Choroid plexus epithelial cell (primary cell): ENCODE measurements around the genes CYP4F22, CYP4F8, CYP4F3 and RAB8A.

DNA sequence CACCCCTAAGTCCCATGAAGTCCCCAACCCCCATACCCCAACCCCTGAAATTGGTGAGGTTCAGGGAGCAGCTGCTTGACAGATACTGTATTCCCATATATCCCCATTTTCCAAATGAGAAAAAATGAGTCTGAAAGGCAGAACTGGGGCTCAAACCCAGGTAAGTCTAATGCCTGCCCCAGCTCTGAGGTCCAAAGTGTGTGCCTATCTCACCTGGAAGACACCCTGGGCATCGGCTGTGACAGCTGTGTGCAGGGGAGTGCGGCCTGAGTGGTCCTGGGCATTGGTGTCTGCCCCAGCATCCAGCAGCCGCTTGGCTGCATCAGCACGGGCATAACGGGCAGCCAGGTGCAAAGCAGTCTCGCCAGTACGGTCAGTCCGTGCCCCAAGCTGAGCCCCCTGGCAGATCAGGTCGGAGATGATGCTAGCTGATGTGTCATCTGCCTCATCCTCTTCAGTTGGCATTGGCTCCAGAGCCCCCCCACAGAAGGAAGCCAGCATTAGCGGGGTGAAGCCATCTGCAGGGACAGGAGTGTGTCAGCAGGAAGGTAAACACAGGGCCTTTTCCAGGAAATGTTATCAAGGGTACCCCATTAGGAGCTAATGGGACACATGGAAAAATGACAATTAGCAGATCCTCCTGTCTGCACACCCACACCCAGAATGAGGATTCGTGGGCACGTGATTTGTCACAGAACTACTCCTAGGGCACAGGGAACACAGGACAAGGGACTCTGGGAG lies 35.1 kb downstream of the NOTCH3 start:
- RRBS: no CpG with 5 or more reads among the region's 12 CpGs

DNA sequence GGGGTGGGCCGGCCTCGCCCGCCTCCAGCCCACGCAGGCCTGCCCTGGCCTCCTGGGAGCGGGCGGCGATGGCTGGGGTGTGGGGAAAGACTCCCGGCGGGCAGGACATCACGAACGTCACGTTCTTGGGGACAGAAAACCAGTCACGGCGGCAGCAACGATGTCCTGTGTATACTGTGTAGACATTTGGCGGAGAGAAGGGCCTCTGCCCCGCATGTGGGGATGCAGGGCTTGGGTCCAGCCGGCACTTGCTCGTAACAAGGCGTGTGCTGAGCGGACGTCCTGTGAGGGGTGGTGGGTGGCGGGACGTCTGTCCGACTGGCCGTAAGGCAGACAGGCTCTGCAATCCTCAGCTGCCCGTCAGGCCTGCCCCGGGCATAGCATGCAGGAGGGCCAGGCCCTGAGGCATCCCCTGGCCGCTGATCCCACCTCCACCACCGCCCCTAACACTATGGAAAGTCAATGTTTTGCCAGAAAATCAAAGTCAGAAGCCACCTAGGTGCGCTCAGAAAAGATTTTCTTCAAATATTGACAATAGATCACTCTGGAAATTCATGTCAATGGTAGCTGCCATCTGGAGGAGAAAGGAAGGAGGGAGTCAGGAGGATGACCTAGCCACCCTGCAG lies 5.7 kb upstream of the EPHX3 start:
- RRBS: no CpG with 5 or more reads among the region's 31 CpGs

- RRBS: no CpG with 5 or more reads among the region's 5 CpGs
Measured at GRCh38 chr19:15265781-15266057, 33.5 kb upstream of the EPHX3 start.

DNA sequence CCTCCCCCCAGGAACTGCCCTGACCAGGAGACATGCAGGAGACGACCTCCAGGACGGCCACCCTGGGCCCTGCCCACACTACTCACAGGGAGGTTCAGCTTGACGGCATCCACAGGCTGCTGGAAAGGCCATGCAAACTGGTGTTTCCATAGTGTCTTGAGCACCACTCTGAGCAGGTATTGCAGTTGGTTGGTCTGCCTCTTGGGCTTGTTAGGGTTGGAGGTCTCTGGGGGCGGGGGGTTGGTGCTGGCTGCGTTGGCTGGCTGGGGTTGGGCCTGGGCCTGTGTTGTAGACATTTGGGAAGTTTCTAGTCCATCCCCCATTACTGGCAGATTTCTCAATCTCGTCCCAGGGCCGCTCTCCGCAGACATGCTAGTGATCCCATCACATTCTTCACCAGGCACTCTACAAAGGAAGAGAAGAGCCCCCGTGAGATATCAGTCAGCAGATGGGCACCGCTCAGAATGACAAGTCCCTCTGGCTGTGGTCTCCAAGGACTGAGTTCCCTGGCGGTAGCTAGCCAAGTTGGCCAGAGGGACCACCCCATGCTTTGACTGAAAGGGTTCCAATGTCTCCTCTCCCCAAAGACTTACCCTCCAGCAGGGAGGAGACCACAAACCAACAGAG lies 40.6 kb upstream of the EPHX3 start:
- RRBS: no CpG with 5 or more reads among the region's 11 CpGs

- RRBS: no CpG with 5 or more reads among the region's 10 CpGs
Measured at GRCh38 chr19:15276237-15276994, 44.2 kb upstream of the EPHX3 start.

GRCh38 chr19:15295162-15295683 lies 37.1 kb downstream of the BRD4 start:
- RRBS: no CpG with 5 or more reads among the region's 7 CpGs

DNA sequence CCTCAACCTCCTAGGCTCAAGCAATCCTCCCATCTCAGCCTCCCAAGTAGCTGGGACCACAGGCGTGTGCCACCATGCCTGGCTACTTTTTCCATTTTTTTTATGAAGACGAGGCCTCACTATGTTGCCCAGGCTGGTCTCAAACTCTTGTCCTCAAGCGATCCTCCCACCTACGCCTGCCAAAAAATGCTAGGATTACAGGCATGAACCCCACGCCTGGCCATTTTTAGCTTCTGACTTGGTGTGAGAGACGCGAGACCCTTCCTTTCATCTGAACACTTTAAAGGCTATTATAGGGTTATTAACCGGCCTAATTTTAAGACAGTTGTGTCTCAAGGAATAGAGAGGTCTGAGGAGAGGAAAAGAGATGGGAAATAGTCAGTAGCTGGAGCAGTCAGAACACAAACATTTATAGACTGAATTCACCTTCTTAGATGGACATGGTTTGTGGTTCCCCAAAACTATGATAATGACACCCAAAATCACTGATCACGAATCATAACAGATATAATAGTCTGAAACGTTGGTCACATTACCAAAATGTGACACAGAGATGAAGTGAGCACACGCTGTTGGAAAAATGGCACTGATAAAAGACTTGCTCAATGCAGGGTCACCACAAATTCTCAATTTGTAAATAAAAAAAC lies 25.9 kb downstream of the BRD4 start:
- RRBS: no CpG with 5 or more reads among the region's 11 CpGs

DNA sequence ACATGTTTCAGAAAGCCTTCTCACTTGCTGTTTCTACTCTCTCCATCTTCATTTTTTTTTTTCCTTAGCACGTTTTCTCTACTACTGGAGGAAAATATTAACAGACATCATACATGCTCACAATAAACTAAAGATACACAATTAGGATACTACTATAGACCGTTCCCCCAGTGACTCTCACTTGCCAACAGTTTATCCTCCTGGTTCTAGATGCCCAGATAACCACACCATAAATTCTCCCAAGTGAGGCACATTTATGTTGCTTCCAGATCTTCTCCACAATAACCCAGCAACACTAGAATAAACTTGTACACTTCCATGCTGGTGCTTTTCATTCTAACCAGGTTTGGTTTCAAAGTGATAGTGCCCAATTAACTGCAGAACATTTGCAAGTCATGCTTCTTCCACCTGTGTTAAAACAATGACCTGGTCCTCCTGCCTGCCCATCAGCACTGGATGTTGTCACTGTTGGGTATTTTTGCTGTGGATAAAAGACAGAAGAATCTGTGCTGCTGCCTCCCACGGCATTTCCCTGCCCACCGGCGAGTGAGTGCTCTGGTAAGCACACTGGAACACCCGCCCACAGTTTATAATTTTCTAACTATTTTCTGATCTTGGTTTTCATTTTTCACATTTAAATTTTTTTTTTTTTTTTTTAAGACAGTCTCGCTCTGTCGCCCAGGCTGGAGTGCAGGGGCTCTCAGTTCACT lies 2.1 kb upstream of the AKAP8 start:
- RRBS: no CpG with 5 or more reads among the region's 8 CpGs

- RRBS: no CpG with 5 or more reads among the region's 12 CpGs
Measured at GRCh38 chr19:15421130-15421734, 2.4 kb upstream of the AKAP8L start.

GRCh38 chr19:15421870-15422668 lies 3.3 kb upstream of the AKAP8L start:
- RRBS: no CpG with 5 or more reads among the region's 22 CpGs

DNA sequence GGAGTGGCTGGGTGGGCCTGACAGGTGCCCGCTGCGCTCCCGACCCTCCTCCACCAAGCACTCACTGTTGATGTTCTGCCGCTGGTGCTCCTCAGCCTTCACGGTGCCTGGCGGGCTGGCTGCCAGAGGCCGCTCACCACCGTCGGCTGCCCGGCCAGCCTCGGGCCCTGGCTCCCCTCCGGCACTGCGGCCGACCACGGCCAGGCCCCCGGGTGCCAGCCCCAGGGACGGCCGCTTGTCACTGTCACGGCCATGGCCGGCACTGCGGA lies 5.7 kb upstream of the AKAP8L start:
- RRBS: 98% methylated on average over 5 of the region's 21 CpGs

DNA sequence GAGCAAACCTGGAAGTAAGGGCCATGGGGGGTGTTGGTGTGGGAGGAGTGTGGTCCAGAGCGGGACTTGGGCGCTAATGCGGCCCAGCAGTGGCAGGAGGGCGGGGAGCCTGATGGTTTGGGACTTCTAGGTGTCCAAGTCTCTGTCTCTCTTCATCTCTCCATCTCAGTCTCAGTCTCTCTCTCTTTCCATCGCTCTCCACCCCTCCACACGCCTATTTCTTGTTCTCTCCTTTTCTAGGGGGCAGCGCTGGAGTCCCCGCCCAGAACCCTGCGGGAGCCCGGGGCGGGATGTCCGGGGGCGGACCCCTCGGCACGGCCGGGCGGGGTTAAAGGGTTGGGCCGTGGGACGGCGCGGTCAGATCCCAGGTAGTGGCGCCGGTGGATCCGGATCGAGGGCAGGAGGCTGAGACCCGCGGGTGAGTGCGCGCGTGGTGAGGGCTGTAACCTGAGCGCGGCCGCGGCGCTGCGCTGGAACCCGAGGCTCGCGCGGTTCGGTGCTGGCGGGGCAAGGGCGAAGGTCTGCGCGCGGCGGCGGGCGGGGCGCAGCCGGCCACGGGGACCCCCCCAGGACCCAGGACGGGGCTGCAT lies at the start of gene CYP4F22:
Gene CYP4F22 (plus strand): TSS at position 360 of the 590 bp plus-strand sequence.
- RRBS: 2% methylated on average over 11 of the region's 53 CpGs

- RRBS: no CpG with 5 or more reads among the region's 4 CpGs
Measured at GRCh38 chr19:15614934-15615571, at the start of gene CYP4F8. Gene CYP4F8, plus strand, starts transcription at chr19:15615218.

- RRBS: no CpG with 5 or more reads among the region's 19 CpGs
Measured at GRCh38 chr19:15640447-15641782, at the start of gene CYP4F3. Gene CYP4F3, plus strand, starts transcription at chr19:15640897.

DNA sequence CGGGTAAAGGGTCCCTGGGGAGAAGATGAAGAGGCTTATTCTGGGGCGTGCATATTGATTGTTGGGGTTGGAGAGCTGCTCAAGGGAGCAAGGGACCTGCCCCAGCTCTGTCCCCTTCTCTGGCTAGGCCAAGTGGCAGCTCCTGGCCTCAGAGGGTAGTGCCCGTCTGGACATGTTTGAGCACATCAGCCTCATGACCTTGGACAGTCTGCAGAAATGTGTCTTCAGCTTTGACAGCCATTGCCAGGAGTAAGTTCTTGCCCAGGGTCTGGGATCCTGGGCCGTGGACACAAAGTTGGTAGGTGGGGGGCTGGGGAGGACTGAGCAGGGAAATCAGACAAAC lies 8.3 kb downstream of the CYP4F3 start:
- RRBS: no CpG with 5 or more reads among the region's 4 CpGs

DNA sequence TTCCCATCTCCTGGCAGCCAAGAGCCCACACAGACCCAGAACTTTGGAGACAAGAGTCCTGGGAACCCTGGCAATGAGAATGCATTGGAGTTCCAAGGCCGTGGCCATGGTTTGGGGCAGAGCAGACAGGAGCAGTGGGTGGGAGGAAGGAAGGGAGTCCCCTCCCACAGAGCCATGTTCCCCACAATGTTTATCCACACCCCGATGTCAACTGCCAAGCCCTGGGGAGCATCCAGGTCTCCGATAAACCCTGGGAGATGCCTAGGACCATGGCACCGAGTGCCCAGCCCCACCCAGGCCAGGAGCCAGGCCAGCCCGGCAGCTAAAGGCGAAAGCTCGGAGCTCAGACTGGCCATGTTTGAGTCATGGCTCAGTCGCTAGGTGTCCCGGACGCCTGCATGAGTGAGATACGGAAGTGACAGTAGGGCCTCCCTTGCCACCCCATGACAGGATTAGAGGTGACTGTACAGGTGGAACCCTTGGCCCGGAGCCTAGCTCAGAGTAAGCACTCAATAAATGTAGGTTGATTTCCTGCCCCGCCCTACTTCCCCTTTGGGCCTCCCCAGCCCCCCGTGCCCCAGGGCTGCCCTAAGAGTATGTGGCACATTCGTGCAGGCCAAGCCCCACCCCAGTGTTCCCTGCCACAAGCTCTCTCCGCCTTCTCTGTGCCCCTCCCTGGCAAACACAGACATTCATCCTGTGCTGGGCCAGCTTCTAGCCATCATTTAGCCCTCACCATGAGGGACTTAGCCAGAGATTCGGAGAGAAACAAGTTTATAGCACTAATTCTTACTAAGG lies 5.9 kb upstream of the TPM4 start:
- RRBS: 54% methylated on average over 8 of the region's 17 CpGs

DNA sequence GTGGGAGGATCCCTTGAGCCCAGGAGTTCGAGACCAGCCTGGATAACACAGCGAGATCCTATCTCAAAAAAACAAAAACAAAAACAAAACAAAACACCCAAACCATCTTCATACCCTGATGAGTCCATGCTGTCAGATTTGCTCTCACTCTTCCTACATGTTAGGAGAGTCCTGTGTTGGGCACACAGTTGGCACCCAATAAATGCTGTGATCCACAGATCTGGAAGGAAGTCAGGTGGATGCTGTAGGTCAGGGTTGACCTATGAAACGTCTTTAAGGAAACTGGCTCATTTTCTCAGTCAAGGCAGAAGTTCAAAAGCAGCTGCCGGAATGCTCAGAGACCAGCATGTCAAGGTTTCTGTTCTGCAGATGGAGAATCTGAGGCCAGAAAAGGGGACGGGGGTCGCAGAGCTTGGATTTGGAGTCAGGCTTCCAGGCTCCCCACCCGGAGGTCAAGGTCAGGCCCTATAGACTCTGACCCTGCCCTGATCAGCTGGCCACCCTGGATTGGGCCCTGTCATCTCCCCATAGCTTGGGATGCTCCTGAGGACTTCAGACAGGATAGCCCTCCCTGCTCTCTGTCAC lies 3.1 kb upstream of the TPM4 start:
- RRBS: no CpG with 5 or more reads among the region's 7 CpGs

DNA sequence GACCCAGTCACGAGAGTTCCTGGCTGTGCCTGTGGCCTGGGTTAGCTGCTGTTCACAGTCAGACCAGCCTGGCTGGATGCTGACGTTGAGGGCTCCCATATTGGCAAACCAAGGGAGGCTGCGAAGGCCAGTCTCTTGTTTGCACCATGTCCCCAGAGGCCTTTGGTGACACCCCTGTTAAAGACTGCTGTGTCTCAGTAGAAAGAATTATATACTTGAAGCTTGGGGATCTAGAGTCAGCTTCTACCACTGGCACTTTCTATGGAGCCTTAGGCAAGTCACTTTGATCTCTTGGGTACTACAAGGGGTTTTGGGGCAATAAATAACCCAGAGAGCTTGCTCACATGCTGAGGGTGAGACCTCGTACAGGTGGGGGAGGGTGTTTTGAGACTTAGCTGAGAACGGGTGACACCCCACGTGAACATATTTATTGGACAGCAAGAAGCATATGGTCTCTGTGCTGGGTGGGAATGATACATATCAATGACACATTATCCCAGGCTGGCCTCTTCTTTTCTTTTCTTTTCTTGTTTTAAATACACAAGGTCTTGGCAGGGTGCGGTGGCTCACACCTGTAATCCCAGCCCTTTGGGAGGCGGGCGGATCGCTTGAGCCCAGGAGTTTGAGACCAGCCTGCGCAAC lies 8.3 kb downstream of the TPM4 start:
- RRBS: no CpG with 5 or more reads among the region's 11 CpGs

DNA sequence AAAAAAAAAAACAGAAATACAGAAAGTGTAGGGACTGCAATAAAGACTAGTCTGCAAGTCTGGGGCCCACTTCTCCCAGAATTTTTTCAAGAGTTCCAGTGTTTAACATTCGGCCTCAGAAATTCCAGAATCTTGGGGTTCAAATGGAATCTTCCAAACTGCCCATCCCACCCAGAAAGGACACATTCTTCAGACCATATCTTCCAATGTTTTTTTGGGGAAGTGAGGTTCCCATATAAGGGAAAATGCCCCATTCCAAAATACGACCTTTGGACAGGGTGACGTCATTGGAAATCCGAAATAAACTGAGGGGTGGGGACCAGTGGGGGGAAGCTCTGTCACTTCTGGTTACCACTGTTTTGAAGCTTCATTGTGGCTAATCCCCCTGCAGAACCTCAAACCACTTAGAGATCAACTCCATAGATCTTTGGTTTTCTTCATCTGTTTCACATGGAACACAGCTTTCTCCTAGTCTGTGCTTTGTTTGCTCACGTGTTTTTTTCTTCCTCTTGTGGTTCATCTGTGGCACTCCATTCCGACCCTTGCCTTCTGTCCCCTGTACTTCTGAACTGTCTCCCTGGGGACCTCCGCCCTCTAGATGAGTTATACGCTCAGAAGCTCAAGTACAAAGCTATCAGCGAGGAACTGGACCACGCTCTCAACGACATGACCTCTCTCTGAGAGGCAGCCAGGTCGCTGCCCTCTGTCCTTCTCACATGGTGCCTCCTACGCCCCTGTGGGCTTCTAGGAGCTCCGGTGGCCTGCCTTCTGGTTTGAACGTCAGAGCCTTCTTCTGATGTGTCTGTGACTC lies 16.8 kb upstream of the RAB8A start:
- RRBS: no CpG with 5 or more reads among the region's 15 CpGs

GRCh38 chr19:16111140-16112065 lies at the start of gene RAB8A:
Gene RAB8A, plus strand, starts transcription at chr19:16111889.
- RRBS: 3% methylated on average over 17 of the region's 92 CpGs